AG09319 (cell line): ENCODE measurements around a stretch of chr2.

DNA sequence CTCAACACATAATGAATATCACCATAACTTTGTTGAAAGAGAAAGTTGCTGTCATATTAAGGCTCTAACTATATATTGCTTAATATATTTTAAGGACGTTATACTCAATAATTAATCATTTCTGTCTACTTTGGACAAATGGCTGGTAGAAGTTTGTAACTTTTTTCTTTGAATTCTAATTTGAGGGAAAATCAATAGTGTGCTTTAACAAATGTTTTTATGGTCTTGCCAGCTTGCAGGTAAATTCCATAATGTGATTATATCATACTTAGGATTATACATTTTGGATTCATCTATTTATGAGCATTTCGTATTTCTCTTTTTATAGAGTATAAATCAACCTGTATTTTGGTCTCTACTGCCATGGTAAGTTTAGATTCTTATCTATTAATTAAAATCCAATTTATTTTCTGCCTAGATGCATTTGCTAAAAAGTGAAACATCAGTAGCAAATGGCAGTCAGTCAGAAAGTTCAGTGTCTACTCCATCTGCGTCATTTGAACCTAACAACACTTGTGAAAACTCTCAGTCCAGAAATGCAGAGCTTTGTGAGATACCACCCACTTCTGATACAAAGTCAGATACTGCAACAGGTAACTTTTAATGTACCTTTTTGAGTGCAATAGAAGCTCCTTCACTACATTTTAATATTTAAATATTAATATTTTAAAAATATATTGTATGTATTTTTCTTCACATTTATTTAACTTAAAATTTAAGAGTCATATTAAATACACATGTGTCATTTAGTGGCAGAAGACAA, 13.6 kb downstream of the UBXN4 start:
- RRBS, result no CpG with 5 or more reads among the region's 3 CpGs

DNA sequence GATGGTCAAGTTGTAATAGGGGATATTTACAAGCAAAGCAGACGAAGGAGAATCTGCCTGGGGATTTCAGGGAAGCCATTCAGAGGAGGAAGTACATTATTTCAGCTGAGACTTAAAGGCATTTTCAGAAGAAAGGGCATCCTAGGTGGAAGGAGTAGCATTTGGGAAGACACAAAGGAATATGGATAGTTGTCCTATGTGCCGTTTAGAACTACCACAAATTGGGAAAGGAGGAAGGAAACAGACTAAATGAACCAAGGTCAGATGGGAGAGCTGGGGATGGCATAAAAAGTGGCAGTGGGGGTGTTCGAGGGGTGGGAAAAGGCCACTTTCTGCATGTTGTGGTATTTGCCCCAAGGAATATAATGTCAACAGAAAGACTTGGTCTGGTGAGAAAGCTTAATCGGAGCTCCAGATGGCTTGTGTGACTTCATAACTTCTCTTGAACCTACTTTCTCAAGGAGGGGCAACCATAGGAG, 45.8 kb downstream of the UBXN4 start:
- RRBS, result no CpG with 5 or more reads among the region's 4 CpGs

DNA sequence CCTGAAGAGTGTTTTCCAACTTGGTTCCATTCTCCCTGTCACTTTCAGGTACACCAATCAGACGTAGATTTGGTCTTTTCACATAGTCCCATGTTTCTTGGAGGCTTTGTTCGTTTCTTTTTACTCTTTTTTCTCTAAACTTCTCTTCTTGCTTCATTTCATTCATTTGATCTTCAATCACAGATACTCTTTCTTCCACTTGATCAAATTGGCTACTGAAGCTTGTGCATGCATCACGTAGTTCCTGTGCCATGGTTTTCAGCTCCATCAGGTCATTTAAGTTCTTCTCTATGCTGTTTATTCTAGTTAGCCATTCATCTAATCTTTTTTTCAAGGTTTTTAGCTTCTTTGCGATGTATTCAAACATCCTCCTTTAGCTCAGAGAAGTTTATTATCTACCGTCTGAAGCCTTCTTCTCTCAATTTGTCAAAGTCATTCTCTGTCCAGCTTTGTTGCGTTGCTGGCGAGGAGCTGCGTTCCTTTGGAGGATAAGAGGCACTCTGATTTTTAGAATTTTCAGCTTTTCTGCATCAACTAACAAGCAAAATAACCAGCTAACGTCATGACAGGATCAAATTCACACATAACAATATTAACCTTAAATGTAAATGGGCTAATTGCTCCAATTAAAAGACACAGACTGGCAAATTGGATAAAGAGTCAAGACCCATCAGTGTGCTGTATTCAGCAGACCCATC, 47.2 kb downstream of the DARS1 start:
- RRBS, result no CpG with 5 or more reads among the region's 9 CpGs

DNA sequence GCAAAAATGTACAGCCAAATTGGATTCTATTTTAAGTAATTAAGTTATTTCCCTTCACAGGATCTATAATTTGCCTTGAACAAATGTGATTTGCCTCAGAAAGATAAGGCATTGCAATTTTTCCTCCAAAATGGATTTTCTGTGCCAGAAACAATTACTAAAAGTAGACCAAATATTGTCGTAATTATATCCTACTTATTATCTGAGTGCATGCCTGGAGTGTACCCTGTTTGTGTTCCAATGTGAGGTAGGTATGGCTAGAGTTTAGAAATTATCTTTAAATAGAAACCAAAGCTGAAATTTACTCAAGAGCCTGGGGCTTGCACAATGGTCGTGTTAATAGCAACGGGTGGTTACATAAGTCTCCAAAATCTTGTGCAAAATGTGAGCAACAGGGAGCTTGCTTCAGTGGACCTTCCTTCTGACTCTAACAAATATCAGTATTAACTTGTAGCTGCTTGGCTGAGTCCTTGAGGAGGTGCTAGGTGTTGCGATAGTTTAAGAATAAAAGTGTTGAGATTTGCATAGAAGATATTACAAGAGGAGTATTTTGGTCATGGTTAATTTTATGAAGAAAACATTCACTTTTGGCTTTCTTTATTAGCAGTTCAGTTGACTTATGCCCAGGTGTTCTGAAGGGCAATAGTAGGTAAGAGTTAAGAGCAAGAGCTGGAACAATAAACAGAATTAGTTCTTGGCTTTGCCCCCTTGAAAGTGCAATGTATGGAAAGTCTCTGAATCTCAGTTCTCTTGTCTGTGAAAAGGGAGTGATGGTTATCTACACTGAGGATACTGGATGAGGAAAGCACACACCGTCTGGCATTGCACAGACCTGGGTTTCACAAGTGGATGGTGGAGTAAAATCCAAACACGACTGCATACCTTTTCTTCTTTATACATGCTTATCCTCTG, 4.6 kb downstream of the CXCR4 start:
- RRBS, result no CpG with 5 or more reads among the region's 6 CpGs

- RRBS, result no CpG with 5 or more reads among the region's 3 CpGs
Measured at GRCh38 chr2:136121022-136121534, 3.1 kb upstream of the CXCR4 start.

DNA sequence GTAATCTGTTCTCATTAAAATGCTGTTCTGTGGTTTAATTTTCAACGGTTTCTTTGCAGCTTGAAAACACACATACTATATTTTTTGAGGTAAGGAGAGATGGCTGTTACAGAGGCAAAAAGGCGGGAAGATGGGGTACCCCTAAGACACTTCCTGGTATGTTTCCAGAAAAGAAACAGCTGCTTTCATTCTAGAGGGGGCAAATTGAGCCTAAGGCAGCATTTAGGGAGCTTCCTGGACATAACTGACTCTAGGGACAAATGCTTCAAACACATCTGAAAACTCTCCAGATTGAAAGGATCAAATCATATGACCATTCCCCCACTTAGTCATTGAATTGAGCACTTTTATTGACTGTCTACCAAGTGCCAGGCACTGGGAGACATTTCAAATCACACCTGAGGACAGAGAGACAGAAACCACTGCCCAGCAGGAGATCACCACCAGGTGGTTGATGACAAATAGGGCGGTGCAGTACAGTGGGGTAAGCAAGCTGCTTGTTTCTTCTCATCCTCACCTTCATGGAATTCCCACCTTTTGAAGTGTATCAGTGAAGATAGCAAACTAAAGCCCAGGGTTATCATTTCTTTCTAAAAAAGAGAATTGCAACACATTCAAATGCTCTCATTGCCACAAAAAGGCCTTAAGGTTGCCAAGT, 18.9 kb upstream of the CXCR4 start:
- RRBS, result no CpG with 5 or more reads among the region's 3 CpGs

- RRBS, result no CpG with 5 or more reads among the region's 6 CpGs
Measured at GRCh38 chr2:136207061-136207703, 89.2 kb upstream of the CXCR4 start.

- RRBS, result no CpG with 5 or more reads among the region's 9 CpGs
Measured at GRCh38 chr2:136238127-136239331, 120.6 kb upstream of the CXCR4 start.

DNA sequence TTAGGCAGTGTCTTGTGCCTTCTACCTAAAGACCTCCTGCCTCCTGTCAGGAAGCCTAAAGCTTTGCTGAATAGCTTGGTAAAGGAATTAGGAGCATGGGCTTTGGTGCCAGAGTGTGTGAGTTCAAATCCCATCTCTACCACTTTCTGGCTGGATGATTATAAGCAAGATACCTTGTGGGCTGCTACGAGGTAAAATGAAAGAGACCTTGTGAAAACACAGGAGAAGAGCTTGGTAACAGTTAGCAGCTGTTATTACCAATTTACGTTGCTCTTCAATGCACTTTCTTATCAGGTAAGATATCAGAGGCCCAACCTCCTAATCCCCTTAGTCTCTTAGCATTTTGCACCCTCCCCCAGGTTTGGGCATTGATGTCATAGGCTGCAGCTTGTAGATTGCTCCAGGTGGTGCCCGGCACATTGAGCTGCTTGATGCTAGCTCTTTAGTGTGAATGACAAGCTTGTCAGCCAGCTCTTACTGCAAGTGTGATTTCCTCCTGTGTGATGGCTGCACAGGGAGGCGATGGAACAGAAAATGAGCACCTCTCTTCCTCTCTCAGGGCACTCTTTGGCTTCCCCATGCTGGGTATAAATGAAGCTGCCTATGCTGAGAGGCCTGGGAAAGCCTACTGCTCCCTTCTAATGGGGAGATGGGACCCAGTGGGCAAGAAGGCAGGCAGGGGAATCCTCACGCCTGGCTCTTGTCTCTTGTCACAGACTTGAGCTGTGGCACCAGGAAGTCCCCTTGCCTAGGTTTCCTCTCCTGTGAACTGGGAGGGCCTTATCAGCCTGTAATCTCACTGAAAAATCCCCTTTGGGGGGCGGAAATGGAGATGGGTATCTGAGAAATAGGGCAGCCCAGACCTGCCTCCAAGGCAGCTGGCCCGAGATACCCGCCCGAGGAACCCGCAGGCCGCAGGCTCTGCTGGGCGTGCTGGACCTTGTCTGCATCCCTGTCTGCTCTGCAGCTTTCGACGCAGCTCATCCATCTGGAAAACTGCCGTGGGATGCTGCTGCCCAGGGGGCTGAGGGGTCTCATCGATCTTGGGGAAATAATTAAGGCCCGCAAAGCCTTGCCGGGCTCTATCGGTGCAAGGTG, 163.4 kb upstream of the CXCR4 start:
- RRBS, result no CpG with 5 or more reads among the region's 19 CpGs

- RRBS, result no CpG with 5 or more reads among the region's 1 CpG
Measured at GRCh38 chr2:138395853-138396225, 105.7 kb upstream of the SPOPL start.

DNA sequence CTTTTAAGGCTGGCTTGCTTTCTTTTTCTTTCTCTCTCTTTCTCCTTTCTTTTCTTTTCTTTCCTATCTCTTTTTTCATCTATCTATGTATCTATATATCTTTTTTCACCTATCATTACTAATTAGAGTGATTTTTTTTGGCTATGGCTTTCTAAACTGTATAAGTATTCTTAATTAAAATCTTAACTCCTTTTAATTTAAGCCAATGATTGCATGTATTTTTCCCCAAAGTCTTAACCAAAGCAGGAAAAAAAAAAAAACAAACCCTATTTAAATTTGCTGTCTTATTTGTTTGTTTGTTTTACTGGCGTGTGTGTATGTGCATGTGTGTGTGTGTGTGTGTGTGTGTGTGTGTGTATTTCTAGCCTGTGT, 730.2 kb upstream of the NXPH2 start:
- RRBS, result no CpG with 5 or more reads among the region's 1 CpG

GRCh38 chr2:140221432-140221892, 1441.3 kb upstream of the NXPH2 start:
- RRBS, result no CpG with 5 or more reads among the region's 7 CpGs

GRCh38 chr2:140785727-140786336, 1345.0 kb downstream of the LRP1B start:
- RRBS, result no CpG with 5 or more reads among the region's 4 CpGs

DNA sequence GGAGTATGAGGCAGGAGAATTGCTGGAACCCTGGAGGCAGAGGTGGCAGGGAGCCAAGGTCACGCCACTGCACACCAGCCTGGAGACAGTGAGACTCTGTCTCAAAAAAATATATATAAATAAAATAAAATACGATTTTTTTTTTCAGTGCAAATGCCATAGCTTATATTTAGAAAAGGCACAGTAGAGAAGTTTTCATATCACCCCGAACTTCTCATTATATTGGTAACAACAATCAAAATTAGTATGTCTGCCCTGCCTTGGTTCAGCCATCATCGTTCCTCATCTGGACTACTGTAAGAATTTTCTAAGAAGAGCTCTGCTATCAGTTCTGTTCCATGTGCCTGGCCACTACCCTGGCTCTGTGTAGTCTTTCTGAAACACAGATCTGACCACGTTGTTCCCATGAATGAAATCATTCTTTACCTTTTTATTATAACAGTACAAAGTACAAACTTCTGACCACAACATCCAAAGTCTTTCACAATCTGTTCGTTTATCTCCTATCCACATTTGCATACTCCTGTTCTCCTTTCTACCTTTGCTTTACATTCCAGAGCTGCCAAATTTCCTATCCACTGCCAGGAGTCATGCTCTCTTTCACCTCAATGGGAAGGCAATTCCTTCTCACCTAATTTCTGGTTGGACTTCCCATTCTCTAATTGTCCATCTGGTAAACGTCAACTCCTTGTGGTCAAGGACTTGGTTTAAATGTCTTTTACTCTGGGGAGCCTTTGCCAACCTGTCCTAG, 284.6 kb upstream of the LRP1B start:
- RRBS, result no CpG with 5 or more reads among the region's 7 CpGs

DNA sequence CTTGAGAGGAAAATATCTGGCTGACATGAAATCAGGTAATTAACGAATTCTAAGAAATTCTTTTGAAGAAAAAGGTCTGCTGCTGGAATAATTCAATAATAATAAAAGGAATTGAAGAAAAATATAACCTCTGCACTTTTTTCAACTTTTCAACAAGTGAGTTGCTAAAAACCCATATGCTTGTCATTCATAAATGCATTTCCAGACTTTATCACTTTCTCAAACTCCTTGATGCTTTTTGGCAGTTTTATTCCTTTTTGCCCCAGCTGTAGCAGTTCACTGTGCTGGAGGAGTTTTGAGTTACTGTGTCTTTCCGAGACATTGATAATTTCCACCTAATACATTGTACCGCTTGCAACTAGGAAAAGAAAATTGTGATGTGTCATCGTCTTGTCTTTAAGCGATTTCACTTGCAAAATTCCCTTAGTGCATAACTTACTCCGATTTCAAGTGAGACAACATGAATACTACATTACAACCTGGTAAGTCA, 340.7 kb upstream of the KYNU start:
- RRBS, result no CpG with 5 or more reads among the region's 6 CpGs

GRCh38 chr2:142868127-142868760, 9.2 kb upstream of the KYNU start:
- RRBS, result no CpG with 5 or more reads among the region's 12 CpGs

GRCh38 chr2:142873232-142873739, 4.2 kb upstream of the KYNU start:
- RRBS, result no CpG with 5 or more reads among the region's 3 CpGs

DNA sequence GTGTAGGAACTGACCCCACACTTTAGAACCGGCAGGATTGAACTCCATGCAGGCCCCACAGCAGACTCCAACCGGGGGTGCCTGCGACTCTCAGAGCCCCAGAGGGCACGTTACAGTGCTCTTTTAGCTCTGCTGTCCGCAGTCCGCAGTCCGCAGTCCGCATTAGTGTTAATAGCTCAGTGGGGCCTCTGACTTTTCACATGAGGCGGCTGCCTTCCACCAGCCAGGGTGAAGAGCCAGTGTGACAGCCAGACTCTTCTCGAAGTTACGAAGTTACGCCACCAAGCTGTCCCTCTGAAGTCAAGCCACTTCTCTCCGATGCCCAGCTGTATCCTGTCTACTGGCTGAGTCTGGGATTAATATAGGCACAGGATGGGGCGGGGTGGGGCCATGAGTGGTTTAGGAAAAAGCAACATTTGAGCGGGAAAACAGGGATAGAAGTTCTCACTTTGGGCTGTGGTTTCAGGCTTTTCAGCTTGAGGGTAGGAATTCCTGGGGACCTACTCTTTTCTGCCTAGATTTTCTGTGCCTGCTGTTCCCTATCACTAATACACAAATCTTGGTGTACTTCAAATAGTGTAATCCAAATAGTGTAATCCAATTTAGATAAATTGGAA, 102.5 kb upstream of the ARHGAP15 start:
- RRBS, result no CpG with 5 or more reads among the region's 15 CpGs

GRCh38 chr2:143524722-143525359, 395.6 kb downstream of the ARHGAP15 start:
- RRBS, result no CpG with 5 or more reads among the region's 6 CpGs